GM12892 (cell line): Measurements from ENCODE around the genes ZNF157, ARAF, SYN1 and SPACA5.

- RRBS, result no CpG with 5 or more reads among the region's 2 CpGs
Observed at GRCh38 chrX:45289706-45290103, 89.0 kb upstream of the DIPK2B start.

DNA sequence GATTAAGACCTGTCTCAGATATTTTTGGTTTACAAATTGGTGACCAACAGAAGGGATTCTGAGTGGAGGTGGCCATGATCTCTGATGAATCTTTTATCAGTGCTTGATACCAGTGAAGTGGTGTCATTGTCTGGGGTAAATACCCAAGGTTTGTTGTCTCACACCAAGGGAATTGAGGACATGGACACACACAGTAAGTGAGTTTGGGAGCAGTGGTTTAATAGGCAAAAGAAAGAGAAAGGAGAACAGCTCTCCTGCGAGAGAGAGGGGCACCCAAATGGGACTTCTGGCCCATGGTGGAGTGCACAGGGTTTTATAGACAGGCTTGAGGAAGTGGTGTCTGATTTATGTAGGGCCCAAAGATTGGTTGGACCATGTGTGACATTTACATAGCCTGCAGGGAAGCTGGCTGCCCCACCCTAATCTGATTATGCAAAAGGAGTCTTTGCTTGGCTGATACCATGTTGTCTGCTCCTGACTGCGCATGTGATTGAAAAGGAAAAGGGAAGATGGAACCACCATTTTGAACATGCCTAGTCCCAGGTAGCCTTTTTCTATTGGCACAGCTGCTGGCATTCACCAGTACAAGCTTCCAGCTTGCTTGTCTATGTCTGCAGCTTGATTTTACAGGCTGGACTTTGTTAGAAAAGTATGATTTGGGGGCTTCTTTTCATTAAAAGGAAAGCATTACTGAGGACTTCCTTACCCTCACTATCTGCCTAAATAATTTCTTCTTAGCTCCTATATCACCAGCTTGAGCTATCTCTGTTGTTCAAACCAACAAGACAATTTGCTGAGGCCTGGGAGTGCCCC lies 100.0 kb upstream of the DIPK2B start:
- RRBS, result no CpG with 5 or more reads among the region's 2 CpGs

- RRBS, result no CpG with 5 or more reads among the region's 11 CpGs
Observed at GRCh38 chrX:45806381-45807147, 605.9 kb upstream of the DIPK2B start.

DNA sequence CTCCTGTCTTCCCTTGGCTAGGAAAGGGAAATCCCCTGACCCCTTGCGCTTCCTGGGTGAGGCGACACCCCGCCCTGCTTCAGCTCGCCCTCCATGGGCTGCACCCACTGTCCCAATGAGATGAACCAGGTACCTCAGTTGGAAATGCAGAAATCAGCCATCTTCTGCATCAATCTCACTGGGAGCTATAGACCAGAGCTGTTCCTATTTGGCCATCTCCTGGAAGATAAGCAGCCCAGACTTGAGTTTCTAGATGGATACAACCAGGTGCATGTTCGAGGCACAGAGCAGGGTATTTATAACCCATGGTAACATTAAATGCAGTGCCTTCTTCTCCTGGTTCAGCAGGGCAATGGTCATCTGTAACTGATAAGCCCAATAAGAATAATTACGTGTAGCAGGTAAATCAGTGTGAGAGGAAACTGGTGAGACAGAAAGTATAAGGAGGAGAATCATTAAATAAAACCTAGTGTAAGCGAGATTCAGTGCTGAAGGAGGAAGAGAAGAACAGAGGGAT lies 39.3 kb downstream of the KRBOX4 start:
- RRBS, result no CpG with 5 or more reads among the region's 7 CpGs

DNA sequence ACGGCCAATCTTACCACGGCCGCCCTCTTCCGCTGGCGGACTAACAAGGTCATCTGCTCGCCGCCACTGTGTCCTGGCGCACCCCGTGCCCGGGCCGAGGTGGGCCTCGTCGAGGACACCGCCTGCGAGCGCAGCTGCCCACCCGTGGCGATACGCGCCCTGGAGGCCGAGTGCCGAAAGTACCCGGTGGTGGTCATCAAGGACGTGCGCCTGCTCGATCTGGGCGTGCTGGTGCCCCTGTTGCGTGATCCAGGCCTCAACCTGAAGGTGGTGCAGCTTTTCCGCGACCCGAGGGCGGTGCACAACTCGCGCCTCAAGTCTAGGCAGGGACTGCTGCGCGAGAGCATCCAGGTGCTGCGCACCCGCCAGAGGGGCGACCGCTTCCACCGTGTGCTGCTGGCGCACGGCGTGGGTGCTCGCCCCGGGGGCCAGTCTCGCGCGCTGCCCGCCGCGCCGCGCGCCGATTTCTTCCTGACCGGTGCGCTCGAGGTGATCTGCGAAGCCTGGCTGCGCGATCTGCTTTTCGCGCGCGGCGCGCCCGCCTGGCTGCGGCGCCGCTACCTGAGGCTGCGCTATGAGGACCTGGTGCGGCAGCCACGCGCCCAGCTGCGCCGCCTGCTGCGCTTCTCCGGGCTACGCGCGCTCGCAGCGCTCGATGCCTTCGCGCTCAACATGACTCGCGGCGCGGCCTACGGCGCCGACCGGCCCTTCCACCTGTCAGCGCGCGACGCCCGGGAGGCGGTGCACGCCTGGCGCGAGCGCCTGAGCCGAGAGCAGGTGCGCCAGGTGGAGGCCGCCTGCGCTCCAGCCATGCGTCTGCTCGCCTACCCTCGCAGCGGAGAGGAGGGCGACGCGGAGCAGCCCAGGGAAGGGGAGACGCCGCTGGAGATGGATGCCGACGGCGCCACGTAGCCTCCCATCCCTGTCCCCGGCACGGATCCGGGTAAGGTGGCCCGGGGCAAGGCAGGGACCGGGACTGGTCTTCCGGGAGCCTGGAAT lies 1.2 kb downstream of the CHST7 start:
- RRBS, result 15% methylated on average over 29 of the region's 129 CpGs

DNA sequence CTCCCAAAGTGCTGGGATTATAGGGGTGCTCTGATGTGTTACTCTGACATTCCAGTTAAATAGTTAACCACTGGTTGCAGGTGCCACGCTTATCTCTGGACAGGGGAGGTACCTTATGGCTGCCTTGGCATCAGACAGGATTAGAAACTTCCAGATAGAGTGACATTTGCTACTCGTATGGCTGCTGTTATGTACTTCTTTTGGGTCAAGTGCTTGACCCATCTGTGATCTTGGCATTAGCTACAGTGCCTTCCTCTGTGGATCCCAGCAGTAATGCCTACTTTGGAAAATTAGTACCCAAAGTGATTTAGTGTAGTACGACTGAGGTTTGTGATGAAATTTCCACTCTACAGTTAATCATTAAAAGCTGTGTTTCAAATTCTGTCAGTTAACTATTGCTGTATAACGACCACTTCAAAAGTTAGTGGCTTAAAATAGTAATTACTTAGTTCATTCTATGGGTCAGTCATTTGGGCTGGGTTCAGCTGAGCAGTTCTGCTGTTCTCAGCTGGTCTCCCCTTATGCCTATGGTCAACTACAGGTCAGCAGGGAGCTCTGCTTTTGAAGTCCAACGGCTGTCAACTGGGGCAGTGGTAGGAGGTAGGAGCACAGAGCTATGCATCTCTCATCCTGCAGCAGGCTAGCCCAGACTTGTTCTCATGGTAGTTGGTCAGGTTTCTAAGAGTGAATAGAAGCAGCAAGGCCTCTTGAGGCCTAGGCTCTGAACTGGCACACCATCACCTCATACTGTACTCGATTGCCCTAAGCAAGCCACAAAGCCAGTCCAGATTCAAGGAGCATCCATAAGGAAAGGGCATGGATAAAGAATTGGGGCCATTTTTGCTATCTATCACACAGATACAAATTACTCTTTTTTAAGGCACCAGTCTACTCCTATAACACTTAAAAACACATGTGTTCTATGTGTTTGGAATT lies 51.1 kb downstream of the JADE3 start:
- RRBS, result no CpG with 5 or more reads among the region's 6 CpGs

GRCh38 chrX:47192025-47192413 lies 1.6 kb upstream of the UBA1 start:
- RRBS, result no CpG with 5 or more reads among the region's 9 CpGs

DNA sequence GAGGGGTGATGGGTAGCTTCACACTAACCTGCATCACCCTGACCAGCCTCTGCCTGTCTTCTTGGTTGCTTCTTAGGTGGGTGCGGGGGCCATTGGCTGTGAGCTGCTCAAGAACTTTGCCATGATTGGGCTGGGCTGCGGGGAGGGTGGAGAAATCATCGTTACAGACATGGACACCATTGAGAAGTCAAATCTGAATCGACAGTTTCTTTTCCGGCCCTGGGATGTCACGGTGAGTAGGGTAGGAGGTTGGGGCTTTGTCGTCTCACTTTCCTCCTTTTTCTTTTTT lies 9.8 kb downstream of the UBA1 start:
- RRBS, result no CpG with 5 or more reads among the region's 7 CpGs

DNA sequence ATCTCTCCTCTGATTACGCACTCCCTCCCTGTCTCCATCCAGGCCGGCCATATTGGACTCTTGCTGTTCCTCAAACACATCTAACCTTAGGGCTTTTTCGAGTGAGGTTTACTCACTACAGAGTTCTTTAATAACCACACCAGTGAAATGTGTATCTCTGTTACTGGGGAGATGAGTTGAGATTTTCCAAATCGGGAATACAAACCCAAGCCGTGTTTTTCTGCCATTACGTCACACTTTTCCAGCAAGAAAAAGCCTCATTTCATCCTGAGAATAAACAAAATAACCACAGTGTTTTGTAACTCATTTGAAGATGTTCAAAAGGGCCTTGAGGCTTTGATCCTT lies 2.8 kb downstream of the USP11 start:
- RRBS, result no CpG with 5 or more reads among the region's 6 CpGs

DNA sequence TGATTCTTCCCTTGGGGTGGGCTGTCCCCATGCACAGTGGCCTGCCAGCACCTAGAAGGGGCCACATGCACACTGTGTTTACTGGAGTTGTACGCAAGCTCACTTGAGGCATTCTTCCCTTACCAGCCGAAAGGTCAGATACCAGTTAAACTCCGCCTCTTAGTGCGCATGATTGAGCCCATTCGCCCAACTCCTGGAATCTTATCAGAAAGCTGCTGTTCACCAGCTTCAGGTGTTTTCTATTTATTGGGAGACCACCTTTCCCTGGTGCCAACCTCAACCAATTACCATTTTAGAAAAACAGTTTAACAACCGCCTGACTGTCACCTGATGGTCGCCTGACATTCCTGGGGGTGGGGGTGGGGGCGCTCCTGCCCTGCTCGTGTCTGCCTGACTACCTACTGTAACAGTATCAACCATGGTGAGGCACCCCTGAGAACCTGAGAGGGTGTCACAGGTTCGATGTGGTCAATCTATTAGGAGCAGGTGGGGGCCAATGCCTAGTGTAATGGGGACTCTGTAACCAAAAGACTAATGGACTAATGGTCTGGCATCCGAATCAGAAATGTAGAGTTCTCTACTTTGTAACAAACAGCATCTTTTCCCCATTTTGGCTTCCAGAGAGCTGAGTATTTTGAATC lies 58.4 kb upstream of the ZNF157 start:
- RRBS, result no CpG with 5 or more reads among the region's 11 CpGs

GRCh38 chrX:47370154-47370657 lies at the start of gene ZNF157:
Gene ZNF157, plus strand, starts transcription at chrX:47370578.
- RRBS, result no CpG with 5 or more reads among the region's 5 CpGs

DNA sequence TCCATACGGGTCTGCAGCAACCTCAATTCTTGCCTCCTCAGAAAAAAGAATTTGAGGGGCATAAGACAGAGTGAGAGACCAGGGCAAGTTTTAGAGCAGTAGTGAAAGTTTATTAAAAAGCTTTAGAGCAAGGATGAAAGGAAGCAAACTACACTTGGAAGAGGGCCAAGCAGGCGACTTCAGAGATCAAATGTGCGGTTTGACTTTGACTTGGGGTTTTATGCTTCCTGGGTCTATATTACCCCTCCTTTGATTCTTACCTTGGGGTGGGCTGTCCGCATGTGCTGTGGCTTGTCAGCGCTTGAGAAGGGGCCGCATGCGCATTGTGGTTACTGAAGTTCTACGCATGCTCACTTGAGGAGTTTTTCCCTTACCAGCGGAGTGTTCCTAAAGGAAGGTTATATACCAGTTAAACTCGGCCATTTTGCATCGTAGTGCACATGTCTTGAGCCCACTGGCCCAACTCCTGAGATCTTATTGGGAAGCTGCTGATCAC lies 9.8 kb downstream of the ZNF157 start:
- RRBS, result no CpG with 5 or more reads among the region's 11 CpGs

GRCh38 chrX:47456138-47456749 lies 26.8 kb downstream of the ZNF41 start:
- RRBS, result no CpG with 5 or more reads among the region's 7 CpGs

DNA sequence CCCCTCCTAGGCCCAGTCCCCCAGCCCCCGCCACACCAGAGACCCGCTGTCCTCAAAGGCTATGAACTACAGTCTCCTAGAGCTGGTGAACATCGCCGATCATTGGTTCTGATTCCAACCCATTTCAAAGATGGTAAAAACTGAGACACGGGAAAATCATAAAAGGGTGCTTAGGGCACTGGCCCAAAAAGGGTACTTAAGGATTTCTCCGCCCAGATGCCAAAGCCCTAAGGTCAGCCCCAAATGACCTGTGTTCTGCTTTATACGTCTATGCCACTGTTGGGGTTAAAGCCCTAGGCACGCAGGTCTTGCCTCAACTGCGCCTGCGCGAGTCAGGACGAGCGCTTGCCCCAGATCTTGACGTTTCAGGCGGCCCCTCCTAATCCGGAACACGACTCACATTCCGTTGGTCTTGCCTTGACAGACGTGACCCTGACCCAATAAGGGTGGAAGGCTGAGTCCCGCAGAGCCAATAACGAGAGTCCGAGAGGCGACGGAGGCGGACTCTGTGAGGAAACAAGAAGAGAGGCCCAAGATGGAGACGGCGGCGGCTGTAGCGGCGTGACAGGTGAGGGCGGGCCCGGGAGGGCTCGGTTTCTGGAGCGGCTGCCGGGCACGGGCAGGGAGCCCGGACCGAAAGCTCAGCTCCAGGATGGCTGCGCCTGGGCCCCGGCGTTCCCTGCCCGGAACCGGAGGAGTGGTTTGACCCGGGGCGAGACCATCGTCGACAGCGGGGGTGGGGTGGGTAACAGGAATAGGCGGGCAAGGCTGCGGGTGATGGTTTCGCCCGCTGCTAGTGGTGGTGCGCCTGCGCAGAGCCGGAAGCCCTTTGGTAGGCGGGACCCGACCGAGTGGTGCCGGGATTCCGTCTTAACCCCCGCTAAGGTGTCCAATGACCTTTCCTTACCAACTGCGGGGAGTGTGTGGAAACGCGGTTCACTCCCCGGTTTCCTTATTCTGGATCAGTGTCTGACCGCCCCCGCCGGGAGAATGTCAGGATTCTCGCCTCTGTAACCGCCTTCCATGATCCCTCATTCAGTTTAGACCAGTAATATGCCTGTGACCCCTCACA lies at the start of gene ARAF:
TSS of gene ARAF (plus strand) at position 522 of the 1,072 bp plus-strand sequence.
- RRBS, result 61% methylated on average over 10 of the region's 70 CpGs

DNA sequence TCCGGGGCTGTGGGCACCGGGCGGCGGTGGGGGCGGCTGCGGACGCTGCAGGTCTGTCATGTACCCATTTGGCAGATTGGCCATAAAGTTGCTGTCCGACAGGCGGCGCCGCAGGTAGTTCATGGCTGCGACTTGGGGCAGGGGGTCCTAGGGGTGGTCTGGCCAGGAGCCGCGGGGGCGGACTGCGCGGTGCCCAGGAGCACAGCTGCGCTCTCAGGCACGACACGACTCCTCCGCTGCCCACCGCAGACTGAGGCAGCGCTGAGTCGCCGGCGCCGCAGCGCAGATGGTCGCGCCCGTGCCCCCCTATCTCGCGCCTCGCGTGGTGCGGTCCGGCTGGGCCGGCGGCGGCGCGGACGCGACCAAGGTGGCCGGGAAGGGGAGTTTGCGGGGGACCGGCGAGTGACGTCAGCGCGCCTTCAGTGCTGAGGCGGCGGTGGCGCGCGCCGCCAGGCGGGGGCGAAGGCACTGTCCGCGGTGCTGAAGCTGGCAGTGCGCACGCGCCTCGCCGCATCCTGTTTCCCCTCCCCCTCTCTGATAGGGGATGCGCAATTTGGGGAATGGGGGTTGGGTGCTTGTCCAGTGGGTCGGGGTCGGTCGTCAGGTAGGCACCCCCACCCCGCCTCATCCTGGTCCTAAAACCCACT lies at the start of gene SYN1:
TSS of gene SYN1 (minus strand) at position 252 of the 647 bp plus-strand sequence.
- RRBS, result 21% methylated on average over 13 of the region's 71 CpGs

GRCh38 chrX:47803129-47803513 lies 33.6 kb upstream of the ZNF81 start:
- RRBS, result no CpG with 5 or more reads among the region's 22 CpGs

DNA sequence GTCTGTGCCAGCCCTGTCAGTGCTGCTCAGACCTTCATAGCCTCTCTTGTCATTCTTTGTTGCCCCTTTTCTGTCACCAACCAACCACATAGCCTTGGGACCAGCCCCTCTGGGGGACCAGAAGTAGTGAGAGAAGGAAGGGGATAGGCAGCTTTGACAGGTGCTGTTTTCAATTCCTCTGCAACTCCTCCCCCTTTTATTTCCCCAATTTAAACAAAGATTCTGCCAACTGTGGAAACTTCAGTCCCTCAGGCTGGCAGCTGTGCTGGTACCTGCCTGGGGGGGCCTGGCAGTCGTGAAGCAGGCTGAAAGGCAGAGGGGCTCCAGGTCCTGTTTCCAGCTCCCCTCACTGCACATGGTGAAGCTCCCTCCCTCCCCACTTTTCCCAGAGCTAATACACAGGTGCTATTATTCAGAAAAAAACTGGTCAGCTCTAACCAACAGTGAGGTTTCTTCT lies 30.8 kb upstream of the ZNF81 start:
- RRBS, result no CpG with 5 or more reads among the region's 1 CpG

DNA sequence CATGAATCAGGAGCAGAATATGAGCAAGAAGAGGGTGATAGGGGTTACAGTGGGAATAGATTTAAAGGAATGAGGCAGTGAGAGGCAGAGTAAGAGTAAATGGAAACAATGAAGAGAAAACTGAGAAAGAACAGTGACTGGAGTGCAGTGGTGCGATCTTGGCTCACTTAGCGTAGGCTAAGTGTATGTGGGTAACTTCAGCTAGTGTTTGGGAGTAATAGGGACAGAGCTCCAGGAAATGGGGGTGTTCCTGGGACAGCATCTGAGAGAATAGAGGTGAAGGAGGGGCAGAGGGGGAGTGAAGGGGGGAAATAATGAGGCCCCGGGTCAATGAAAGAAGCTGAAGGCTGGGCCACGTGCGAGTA lies at the start of gene SPACA5:
TSS of gene SPACA5 (plus strand) at position 162 of the 365 bp plus-strand sequence.
- RRBS, result no CpG with 5 or more reads among the region's 5 CpGs

GRCh38 chrX:48020830-48022121 lies 14.5 kb downstream of the SPACA5 start:
- RRBS, result 52% methylated on average over 6 of the region's 32 CpGs

DNA sequence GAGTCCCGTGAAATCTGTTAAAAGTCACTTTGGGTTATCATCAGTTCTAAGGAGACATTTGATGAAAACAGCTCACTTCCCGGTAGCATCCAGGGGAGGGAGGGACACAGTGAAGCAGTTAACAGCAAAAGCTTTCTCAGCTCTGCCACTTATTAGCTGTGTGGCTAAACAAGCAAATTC lies 2.9 kb upstream of the FTSJ1 start:
- RRBS, result no CpG with 5 or more reads among the region's 2 CpGs